Umbilical cord (tissue), 2 donors: ENCODE measurements around the gene CEPT1.

DNA sequence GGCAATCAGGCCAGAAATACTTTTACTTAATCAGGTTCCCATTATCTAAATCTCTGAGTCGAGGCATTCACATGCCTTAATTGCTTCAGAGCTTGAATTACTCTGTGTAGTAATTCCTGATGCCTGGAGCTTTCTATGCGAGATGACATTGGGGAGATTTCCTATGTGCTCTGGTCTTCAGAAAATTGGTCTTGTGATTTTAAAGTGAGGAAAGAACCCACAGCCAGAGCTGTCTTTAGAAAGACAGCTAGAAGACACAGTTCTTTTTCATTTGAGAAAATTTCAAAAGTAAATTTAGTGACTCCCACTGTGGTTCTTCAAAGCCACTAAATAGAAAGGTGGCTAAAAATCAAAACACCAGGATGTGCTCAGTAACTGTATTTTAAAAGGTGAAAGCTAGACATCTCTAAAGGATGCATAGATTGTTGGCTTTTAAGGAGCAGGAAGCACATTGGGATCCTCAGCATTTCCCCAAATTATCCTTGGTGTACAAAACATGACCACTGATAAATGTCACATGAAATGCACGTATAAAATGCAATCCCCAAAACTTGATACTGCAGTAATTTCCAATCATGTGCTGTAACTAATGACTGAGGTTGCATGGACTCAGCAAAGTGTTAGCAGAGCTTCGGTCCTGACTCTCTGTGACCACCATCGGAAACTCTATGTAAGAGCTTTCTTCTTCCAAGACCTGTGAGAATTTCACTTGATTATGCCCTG is 634 bp downstream of the CD53 start:
- RAMPAGE, long total RNA = no peak

- RAMPAGE, long total RNA = no peak
These were observed 15.1 kb downstream of the CD53 start for GRCh38 chr1:110887942-110888518.

DNA sequence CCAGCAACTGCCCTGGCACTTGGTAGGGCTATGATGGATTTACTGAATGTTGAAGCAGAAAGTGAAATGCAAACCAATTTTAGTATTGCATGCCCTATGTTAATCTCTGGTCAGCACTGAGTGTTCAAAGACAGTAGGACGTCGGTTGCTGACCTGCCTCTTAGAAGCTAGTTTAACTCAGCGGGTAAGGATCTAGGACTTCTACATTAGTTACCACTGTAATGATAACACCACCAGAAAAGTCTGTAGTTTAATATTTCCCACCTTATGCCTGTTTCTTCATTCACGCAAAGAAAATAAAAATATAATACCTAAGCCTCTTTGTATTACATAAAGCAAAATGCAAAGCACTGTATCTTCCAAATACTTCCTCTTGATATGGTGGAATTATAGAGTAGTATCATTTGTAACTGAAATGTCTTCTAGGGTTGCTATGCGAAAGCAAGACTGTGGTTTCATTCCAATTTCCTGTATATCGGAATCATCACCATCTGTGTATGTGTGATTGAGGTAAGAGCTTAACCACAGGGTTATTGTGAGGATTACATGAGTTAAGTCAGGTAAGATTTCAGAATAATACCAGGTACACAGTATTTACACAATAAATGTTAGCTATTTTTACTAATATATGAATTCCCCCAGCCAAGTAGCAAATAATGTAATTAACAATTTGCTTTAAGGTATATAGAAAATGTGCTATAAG is 24.6 kb downstream of the CD53 start:
- RAMPAGE, long total RNA = no peak

GRCh38 chr1:111139951-111140939 is at the start of gene CEPT1:
CEPT1 (plus strand) TSS chr1:111140223.
- RAMPAGE, long total RNA = start-site peak on the plus strand at chr1:111140234-111140269, 128 and 38 reads in 2 replicates

DNA sequence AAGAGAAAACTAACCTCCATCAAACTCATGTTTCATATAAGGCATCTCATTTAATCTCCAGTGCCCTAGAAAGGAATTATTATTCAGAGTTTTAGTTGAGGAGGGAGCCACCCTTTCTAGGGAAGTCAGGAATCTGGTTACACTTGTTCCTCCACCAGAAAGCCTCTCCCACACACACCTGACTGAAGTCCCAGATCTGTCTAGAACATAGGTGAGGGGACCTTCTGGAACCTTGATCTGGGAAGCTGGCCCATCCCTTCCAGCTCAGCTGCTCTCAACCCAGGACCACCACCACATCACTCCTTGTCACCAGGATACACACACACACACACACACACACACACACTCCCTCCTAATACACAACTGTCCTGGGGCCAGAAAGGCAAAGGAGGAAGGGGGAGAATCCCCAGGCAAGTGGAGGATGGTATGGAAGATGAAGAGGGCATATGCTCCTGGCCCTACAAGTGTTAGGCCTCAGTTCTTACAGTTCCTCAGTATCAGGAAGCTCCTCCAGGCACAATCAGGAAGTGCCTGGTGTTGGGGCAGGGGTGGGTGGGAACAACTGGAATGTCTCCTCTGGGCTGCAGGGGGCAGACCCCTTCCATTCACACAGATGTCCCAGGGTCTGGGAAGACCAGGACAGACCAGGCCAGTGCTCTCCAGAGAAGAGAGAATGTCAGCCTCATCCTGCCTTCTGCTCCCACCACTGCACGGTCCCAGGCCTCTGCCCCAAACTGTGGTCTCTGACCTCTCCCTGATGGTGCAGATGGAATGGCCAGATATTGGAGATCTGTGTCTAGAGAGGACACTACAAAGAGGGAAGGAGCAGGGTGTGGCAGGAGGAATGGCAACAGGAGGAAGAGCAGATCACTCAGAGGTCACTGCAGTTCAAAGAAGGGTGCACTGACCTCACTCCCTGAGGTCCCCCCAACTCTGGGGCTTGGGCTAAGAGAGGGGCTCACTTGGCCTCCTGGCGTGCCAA is 2.2 kb upstream of the DENND2D start:
- RAMPAGE, long total RNA = no peak

DNA sequence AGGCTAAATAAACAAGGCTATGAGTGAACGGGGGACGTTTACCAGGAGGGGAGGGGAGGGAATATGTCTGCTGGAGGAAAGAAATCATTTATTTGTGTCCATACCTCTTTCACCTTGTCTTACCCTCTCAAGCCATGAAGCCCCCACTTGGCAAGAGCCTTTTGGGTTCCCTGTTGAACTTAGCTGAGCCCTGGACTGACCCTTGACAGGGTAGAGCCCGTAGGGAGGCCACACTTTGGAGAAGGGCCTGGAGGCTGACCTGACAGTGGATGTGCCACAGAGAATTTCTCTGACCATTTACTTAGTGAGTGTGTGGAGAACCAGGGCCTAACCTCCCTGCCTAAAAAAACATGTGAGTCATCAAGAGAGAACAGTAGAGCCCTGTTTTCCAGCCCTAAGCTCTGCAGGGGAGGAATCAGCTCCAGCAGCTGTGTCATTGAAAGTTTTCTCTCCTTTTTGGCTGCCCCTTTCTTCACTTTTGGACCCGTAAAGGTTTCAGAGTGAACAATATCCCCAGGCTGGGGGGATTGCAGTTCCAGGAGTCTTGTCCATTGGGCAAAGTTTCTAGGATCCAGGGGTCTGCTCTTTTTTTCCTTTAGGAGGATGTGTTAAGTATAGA is 877 bp downstream of the CHI3L2 start:
- RAMPAGE, long total RNA = no peak

GRCh38 chr1:111507268-111508243 is 4.1 kb upstream of the ADORA3 start:
- RAMPAGE, long total RNA = no peak

DNA sequence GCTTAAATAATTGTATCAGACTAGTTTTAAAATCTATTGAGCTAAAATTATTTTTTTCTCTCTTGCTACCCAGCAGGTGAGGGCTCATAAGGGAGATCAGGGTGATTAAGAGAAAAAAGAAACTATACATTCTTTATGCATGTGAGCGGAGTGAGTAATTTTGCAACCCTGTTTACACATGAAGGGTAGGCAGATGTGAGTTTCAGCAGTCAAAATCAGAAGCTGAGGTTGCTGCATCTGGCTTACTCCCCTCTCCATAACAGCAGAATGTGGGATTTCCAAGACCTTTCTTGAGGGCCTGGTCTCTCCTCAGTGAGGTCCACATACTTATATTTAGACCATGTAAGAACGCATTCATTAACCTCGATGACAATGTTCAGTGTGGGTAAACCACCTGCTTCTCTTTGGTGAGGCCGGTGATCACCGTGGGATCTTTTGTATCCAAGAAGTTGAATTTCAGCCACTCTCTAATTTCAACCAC is 18.8 kb upstream of the RAP1A start:
- RAMPAGE, long total RNA = no peak

DNA sequence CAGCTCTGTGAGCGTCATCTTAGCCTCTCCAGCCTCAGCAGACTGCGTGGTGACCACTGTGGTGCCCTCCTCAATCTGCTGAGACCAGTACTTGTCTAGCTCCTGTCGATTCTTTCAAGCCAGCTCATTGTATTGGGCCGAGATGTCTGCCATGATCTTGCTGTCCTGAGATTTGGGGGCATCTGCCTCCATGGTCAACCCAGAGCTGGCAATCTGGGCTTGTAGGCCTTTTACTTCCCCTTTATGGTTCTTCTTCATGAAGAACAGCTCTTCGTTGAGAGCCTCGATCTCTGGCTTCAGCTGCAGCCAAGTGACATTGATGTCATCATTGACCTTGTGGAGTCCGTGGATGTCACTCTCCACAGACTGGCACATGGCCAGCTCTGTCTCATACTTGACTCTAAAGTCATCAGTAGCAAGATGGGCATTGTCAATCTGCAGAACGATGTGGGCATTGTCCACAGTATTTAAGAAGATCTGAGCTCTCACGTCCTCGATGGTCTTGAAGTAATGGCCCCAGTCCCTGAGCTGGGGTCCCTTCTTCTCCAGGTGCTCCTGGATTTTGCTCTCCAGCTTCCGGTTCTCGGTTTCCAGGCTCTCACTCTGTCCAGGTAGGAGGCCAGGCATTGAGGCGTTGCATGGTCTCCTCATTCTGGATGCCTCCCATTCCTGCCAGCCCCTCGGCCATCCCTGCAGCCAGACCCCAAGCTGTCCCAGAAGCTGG is 29.3 kb downstream of the RAP1A start:
- RAMPAGE, long total RNA = no peak

GRCh38 chr1:111743610-111744370 is 4.6 kb upstream of the INKA2 start:
- RAMPAGE, long total RNA = no peak

- RAMPAGE, long total RNA = no peak
These were observed 108.3 kb downstream of the KCND3 start for GRCh38 chr1:111880757-111881933.

- RAMPAGE, long total RNA = no peak
These were observed 21.5 kb downstream of the KCND3 start for GRCh38 chr1:111967966-111968375.

DNA sequence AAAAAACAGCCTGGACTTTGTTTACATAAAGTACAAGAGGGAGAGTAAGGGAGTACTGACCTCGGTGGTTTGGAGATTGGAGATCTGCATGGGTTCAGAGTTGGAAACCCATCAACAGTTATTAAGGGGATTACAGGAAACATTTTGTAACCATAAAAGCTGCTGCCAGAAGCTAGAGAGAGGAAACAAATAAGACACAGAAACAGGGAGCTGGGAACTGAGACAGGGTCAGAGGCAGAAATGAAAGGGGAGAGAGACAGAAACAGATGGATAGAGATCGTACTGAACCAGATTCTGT is 131.4 kb upstream of the CTTNBP2NL start:
- RAMPAGE, long total RNA = no peak

DNA sequence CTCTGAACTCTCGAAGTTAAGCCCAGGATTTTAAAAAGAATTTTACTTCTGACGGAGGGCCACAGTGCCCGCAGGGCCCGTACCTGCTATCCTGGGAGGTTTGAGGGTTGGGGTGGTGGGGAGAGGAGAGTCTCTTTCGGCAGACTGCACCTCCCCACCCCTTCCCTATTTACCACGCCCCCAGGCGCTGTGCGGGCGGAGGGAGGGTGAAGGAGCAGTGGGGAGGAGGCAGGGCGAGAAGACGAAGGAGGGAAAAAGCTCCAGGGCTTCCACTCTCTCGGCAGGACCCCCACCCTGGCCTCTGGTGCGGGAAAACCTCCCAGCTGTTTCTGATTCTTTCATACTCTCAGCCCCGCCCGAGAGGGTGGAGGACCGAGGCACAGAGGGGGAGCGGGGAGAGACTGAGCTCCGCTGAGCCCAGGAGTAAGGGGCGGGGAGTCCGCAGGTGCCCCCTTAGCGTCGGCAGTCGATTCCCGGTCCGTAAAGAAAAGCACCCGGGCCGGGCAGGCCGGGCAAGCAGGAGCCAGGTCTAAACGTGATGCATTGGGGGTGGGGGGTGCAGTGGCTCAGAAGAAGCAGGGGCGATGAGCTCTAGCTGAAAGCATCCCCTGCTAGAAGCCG is 816 bp upstream of the WNT2B start:
- RAMPAGE, long total RNA = no peak

GRCh38 chr1:112512853-112513716 is 4.3 kb downstream of the WNT2B start:
- RAMPAGE, long total RNA = no peak

DNA sequence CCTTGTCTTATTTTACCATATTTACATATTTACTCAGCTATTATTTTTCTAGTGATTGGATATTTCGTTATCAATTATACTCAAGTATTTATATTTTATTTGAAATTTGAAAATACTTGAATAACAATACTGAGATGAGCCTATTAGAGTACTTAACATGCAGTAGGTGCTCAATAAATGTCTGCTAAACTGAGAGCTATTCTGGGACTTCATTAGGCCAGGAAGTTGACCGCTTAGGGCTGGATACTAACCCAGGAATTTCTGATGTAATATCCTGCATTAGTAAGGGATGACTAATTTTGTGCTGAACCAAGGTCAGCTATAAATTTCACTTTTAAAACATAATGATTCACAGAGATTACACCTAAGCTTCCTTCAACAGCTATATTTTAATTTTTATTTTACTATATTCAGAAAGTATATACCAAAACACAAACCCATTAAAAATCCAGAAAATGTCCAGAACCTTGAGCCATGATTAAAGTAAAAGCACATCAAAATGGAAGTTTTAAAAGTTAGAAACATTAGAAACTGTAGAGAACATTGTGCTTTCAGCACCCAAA is 35.3 kb downstream of the WNT2B start:
- RAMPAGE, long total RNA = no peak

DNA sequence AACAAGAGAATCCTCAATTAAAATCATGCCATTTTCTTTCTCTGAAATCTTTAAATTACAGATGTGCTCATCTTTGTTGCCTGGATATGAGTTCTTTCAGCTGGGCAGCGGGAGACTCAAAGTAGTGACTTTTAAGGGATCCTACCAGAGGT is 640 bp downstream of the ST7L start:
- RAMPAGE, long total RNA = no peak

DNA sequence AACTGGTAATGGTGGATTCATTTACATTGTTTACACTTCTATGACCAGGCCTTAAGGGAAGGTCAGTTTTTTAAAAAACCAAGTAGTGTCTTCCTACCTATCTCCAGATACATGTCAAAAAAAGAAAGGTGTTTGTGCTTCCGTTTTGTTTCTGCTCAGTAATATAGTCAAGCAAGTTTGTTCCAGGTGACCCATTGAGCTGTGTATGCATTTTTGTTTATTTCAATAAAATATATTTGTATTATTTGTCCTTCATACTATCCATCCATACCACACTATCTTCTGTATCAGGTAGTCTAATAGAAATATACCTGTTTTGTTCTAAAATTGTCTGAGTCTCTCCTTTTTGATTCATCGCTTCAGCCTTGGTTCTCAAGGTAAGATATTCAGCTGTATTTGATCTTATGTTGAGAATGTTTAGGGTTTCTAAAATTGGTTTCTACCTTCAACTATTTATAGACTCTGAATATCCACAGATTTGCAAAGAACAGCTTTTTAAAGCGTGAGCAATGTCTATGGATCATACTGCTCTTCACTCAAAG is 3.1 kb upstream of the MOV10 start:
- RAMPAGE, long total RNA = no peak

GRCh38 chr1:112704047-112704481 is 2.9 kb downstream of the RHOC start:
- RAMPAGE, long total RNA = no peak

DNA sequence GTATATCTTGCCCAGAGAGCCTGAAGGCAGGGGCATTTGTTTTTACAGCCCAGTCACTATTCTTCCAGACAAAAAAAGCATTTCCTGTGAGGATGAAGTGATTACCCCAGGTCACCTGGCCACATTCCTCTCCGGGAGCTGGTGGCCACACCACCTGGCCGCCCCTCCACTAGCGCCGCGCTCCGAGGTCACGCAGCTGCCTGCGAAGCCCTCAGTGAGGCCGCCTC is 106.7 kb downstream of the SLC16A1 start:
- RAMPAGE, long total RNA = no peak